ENCODE measurements around the genes MTRFR and TCTN2.

DNA sequence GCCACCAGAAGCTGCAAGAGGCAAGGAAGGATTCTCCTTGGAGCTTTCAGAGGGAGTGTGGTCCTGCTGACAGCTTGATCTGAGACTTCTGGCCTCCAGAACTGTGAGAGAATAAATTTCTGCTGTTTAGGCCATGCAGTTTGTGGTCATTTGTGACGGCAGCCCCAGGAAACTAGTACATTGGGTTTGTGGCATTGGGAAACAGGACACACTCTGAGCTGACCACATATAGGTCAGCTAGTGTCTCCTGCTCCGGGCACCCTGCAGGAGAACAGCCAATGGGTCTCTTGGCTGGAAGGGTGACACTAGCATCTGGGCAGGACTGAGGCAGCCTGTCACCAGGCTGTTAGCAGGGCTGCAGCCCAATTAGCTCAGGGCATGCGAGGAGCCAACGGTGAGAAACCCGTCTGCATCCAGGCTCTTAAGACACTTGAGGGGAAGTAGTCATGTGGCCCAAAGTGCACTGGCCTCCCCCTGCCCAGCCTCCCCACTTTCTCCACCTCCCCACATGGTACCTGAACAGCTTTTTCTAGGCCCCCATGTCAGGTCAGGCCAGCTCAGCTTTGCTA is 83.2 kb downstream of the PITPNM2 start:
- RRBS, result no CpG with 5 or more reads among the region's 5 CpGs

- RRBS, result no CpG with 5 or more reads among the region's 6 CpGs
These were observed 36.7 kb downstream of the PITPNM2 start for GRCh38 chr12:123114146-123114662.

DNA sequence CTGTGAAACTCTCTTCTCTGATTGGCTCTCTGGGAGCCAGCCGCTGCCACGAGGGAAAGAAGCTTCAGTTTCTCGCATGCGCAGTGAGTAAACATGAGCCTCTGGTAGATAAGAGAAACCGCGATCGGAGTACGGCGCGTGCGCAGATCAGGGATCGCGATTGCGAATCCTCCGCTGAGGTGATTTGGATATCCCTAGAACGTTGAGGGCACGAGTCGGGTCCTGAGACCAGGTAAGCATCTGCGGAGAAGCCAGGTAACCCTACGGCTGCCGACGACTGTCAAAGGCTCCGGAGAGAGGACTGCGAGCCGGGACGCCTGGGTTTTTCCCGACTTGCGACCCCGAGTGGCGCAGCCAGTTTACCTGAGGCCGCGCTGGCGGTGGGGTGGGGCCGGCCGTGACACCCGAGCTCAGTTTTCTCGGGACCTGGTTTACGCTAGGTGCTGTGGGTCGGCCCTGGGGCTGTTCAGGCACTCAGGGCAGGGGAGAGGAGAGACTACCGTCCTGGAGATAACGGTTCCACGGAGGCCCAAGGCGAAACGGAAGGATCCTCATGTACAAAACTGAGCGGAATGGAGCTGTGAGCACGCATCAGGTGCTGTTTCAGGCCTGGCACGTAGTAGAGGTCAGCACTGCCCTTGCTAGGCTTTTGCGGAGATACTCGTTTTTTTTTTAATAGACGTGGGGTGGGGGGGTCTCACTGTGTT is at the start of gene MTRFR:
Gene MTRFR, plus strand, starts transcription at position 137 of the 707 bp plus-strand sequence.
- RRBS, result under 1% methylated on average over 9 of the region's 50 CpGs

- RRBS, result no CpG with 5 or more reads among the region's 4 CpGs
These were observed 8.1 kb upstream of the RILPL2 start for GRCh38 chr12:123444616-123445003.

DNA sequence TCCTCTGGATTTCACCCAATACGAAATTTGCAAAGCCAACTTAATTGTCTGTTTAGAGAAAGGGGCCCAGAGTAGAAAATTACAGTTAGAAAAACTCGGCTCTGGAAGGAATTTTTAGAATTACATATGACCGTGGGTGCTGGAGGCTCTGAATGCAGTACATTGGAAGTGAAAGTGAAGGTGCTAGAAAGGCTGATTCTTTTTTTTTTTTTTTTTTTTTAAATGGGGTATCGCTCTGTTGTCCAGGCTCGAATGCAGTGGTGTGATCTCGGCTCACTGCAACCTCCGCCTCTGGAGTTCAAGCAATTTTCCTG is 22.0 kb downstream of the SNRNP35 start:
- RRBS, result no CpG with 5 or more reads among the region's 7 CpGs

DNA sequence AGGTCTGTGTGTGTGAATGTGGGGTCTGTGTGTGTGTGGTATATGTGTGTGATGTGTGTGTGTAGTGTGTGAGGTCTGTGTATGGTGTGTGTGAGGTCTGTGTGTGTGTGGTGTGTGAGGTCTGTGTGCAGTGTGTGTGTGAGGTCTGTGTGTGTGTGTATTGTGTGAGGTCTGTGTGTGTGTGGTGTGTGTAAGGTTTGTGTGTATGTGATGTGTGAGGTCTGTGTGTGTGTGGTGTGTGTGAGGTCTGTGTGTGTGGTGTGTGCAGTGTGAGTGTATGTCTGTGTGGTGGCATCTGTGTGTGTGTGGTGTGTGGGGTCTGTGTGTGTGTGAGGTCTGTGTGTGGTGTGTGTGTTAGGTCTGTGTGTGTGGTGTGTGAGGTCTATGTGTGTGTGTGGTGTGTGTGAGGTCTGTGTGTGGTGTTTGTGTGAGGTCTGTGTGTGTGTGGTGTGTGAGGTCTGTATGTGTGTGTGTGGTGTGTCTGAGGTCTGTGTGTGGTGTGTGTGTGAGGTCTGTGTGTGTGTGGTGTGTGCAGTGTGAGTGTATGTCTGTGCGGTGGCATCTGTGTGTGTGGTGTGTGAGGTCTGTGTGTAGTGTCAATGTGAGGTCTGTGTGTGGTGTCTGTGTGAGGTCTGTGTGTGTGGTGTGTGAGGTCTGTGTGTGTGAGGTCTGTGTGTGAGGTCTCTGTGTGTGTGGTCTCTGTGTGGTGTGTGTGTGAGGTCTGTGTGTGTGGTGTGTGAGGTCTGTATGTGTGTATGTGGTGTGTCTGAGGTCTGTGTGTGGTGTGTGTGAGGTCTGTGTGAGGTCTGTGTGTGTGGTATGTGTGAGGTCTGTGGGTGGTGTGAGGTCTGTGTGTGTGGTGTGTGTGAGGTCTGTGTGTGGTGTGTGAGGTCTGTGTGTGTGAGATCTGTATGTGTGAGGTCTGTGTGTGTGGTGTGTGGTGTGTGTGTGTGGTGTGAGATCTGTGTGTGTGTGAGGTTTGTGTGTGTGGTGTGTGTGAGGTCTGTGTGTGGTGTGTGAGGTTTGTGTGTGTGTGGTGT is 22.5 kb downstream of the RILPL1 start:
- RRBS, result no CpG with 5 or more reads among the region's 1 CpG

DNA sequence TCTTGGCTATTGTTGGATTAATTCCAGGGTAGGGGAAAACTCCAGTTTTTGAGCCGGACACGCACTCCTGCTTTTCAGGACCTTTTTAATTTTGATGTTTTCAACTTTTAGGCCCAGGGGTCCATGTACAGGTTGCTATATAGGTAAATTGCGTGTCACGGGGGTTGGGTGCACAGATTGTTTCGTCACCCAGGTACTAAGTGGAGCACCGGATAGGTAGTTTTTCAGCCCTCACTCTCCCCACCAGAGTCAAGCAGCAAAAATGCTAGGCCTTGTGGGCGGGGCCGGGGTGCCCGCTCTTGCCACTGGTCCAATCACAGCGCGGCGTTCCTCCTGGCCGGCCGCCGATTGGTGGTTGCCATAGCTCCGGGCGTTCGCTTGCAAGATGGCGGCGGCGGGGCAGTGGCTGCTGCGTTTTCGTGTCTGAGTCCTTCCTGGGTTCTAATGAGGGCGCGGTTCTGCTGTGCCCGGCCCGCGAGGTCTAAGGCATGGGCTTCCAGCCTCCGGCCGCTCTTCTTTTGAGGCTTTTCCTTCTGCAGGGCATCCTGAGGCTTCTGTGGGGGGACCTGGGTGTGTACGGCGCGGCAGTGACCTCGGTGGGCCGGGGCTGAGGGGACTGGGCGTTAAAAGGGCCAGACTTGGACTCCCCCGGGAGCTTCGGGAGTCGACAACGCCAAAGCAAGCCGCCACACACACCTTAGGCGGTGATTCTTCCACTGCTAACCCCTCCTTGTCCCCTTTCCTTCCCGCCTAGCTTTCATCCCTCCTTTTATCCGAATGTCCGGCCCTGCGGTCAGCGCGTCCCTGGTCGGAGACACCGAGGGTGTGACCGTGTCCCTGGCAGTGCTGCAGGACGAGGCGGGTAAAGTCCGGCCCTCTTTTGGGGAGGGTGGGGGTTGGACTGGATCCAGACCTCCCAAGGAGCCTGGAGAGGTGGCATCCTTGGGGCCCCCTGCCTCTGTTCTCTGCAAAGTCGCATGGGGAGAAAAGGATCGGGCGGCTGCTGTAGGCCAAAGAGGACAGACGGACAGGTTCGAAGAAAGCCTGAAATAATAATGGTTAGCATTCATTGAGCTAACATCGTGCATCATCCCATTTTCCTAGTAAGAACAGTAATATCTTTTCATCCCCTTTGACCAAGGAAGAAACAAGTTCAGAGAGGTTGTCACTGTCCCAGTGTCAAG is at the start of gene TCTN2:
Gene TCTN2, plus strand, starts transcription at position 361 of the 1,184 bp plus-strand sequence.
- RRBS, result 2% methylated on average over 20 of the region's 60 CpGs

DNA sequence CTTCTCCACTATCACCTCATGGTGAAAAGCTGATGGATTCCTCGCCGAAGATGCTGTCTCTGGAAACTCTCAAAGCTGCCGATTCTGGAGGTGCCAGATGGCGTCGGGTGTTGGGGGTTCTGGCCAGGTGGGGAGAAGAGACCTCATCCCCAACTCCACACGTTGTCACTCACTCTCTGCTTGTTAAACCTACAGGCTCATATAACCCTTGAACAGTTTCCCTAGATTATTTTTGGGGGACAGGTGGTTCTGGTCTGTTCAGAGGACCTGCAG is 2.6 kb downstream of the DNAH10 start:
- RRBS, result no CpG with 5 or more reads among the region's 6 CpGs

DNA sequence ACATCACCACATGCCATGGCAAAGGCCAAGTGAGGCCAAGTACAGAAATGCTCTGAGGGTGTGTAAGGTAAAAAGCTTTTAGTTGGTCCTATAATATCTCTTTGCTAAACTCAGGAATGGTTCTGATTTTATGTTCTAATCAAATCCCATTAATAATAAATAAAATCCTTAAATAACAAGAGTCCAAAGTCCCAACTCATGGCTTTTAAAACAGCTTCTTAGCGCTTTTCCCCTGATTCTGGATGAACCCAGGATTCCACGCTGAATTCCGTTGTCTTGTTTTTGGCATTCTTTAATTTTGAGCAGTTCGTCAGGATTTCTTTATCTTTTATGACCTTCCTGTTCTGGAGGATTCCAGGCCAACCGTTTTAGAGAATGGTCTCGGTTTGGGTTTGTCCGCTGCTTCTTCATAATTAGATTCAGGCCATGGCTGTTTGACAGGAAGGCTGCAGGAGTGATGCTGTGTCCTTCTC is 99.6 kb downstream of the DNAH10 start:
- RRBS, result no CpG with 5 or more reads among the region's 7 CpGs

- RRBS, result no CpG with 5 or more reads among the region's 14 CpGs
These were observed 37.7 kb downstream of the CCDC92 start for GRCh38 chr12:123934868-123935420.

DNA sequence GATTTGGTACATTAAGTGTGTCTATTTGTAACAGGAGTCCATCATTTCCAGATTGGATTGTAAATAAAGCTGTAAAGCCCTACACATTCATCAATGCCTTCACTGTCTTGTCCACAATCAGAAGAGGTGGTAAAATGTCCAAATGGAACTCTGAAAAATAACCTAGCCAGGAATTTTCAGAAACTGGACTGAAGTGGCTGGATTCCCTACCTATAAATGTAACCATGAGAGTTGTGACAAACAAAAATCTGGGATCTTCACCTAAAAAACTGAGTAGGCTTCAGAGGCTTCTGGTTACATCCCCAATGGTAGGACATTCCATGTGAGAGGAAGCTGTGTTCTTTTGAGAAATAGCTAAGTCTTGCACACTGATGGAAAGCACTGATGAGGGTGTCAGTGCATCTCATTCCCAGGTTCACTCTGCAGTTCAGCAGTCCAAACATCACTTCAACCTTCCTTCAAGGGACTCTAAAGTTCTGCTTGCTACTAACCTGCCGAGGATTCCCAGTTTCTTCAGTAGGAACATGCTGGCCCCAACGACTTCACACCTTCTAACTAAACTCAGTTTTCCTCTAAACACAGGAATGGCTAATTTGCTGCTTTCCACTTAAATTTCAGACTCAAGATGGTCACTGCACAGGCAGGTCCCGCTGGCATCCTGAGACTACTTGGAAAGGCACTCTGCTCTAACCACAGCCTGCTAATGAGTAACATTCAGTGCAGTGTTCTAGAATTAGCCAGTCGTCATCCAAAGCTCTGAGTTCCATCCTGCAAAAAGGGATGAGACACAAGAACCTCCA is 6.3 kb downstream of the CCDC92 start:
- RRBS, result no CpG with 5 or more reads among the region's 4 CpGs

- RRBS, result no CpG with 5 or more reads among the region's 7 CpGs
These were observed 33.5 kb downstream of the ZNF664 start for GRCh38 chr12:124006446-124006958.

- RRBS, result no CpG with 5 or more reads among the region's 10 CpGs
These were observed 135.2 kb upstream of the RFLNA start for GRCh38 chr12:124159641-124160145.

- RRBS, result no CpG with 5 or more reads among the region's 7 CpGs
These were observed 61.5 kb upstream of the RFLNA start for GRCh38 chr12:124233345-124233897.

- RRBS, result 97% methylated on average over 5 of the region's 24 CpGs
These were observed 39.2 kb downstream of the RFLNA start for GRCh38 chr12:124333940-124334629.

- RRBS, result 97% methylated on average over 2 of the region's 14 CpGs
These were observed 75.1 kb downstream of the RFLNA start for GRCh38 chr12:124370006-124370426.

DNA sequence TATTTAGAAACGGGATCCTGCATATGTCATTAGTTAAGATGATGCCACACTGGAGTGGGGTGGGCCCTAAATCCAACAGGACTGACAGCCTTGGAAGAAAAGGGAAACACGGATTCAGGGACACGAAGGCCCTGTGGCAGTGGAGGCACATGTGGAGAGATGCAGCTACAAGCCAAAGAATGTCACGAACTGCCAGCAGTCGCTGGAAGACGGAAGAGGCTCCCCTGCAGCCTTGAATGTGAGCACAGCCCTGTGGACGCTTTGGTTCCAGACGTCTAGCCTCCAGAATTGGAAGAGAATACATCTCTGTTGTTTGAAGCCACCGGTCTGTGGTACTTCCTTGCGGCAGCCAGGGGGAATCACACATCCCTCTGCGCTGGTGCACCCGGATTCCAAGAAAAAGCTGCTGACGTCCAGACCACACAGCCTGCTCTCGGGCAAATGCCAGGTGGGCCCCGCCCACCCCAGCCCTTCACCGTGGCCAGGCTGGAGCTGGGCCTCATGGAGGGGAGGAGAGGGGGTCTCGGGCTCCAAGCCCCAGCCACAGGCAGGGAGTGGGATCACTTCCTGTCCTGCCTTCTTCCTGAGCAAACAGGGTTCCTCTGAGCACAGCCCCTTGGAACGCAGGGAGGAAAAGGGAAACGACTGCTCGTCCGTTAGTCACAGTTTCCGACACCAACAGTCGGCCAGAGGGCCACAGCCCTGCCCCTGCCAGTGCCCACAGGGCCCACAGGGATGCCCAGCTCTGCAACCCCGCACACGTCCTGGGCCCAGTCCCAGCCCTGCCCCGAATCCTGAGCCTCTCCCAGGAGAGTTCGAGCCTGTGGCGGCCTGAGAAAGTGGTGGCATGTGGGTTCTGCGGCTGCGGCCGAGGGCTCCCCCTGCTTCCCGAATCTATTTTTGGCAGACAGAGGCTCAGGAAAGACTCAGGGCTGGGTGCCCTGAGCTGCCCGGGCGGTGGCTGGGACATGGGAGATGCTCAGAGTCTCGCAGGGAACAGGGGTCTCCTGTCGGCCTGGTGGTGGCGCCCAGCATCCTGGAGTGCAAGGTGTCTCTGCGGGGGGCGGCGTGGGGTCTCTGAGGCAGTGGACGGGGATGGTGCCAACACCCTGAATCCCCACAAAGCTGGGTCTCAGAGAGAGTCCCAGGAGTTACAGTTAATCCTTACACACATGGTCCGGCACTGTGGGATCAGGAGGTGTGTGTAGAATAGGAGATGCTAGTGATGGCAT is 85.2 kb downstream of the RFLNA start:
- RRBS, result 95% methylated on average over 4 of the region's 42 CpGs

DNA sequence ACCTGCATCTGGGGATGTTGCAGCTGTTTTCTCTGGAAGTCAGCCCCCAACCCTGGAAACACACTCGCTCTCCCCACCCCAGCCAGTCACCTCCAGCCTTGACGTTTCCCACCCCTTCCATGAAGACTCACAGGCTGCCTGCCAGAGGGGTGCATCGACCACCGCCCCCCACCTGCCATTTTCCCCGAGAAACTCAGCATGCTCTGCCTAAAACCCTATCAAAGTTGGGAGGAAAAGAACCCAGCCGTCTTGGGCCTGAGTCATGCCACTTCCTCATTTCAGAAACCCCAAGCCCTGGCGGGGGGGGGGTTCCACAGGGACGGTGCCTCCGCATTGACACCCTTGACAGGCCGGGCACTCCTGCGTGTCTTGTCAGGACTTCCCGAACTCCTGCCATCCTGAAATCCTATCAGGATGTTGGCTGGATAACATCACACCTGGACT is 96.3 kb downstream of the RFLNA start:
- RRBS, result no CpG with 5 or more reads among the region's 12 CpGs

GRCh38 chr12:124392757-124393451 is 98.0 kb downstream of the RFLNA start:
- RRBS, result 75% methylated on average over 3 of the region's 20 CpGs